Foreskin fibroblast (primary cell): ENCODE measurements around the gene SAMD11.

DNA sequence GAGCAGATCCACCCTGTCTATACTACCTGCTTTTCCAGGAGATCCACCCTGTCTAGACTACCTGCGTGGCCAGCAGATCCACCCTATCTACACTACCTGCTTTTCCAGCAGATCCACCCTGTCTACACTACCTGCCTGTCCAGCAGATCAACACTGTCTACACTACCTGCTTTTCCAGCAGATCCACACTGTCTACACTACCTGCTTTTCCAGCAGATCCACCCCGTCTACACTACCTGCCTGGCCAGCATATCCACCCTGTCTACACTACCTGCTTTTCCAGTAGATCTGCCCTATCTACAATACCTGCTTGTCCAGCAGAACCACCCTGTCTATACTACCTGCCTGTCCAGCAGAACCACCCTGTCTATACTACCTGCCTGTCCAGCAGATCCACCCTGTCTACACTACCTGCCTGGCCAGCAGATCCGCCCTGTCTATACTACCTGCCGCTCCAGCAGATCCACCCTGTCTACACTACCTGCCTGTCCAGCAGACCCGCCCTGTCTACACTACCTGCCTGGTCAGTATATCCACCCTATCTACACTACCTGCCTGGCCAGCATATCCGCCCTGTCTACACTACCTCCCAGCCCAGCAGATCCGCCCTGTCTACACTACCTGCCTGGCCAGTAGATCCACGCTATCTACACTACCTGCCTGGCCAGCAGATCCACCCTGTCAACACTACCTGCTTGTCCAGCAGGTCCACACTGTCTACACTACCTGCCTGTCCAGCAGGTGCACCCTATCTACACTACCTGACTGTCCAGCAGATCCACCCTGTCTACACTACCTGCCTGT is 103.6 kb upstream of the SAMD11 start:
- RRBS = no CpG with 5 or more reads among the region's 8 CpGs

GRCh38 chr1:826771-826870 is 97.1 kb upstream of the SAMD11 start:
- RRBS = no CpG with 5 or more reads among the region's 4 CpGs

DNA sequence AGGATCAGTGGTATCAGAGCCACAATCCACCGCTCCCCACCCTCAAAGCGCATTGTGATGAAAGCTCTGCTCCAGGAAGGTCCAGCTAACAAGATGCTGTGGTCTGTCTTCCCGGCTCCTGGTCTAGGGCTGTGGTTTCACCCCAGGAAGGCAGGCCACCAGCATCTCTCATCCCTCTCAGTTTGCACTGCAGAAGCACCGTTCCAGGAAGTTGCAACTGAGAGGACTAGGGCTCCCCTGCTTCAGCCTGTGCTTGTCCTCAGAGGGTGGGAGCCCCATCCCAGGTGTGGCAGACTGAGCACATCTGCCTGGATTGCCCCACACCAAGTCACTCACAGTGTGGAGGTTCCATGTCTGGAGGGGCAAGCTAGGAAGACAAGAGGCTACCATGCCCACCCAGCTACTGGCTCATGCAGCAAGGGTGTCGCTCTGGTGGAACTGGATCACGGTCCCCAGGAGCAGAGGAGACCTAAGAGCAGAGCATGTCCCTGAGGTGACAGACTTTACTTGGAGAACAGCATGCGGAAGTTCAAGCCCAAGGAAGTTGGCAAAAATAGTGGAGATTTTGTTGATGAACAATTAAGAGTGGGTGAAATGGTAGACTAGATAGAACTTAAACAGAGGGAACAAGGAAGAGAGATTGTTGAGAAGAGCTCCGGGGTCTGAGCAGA is 85.9 kb upstream of the SAMD11 start:
- RRBS = no CpG with 5 or more reads among the region's 8 CpGs

DNA sequence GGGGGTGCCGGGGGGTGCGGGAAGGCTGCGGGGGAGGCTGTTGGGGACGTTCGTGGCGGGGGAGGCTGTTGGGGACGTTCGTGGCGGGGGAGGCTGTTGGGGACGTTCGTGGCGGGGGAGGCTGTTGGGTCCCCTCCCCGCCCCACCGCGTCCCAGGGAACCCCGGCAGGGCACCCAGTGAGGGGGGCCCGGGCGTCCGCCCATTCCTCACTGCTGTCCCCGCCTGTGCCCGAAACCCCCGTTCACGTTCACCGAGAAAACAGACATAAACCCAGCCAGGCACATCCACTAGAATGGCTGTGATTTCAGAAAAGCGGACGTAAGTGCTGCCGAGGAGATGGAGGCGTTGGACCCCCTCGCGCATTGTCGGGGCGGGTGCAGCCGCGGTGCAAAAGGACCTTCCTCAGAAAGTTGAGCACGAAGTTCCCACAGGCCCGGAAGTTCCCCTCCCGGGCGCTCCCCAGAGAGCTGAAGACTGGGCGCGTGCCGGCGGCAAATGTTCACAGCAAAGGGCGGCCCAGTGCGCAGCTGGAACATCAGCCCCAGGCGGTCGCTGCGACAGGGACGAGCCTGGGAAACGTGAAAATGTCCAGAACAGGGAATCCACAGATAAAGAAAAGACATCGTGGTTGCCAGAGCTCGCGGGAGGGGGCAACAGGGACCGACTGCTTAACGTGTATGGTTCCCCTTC is 18.6 kb upstream of the SAMD11 start:
- RRBS = no CpG with 5 or more reads among the region's 54 CpGs

DNA sequence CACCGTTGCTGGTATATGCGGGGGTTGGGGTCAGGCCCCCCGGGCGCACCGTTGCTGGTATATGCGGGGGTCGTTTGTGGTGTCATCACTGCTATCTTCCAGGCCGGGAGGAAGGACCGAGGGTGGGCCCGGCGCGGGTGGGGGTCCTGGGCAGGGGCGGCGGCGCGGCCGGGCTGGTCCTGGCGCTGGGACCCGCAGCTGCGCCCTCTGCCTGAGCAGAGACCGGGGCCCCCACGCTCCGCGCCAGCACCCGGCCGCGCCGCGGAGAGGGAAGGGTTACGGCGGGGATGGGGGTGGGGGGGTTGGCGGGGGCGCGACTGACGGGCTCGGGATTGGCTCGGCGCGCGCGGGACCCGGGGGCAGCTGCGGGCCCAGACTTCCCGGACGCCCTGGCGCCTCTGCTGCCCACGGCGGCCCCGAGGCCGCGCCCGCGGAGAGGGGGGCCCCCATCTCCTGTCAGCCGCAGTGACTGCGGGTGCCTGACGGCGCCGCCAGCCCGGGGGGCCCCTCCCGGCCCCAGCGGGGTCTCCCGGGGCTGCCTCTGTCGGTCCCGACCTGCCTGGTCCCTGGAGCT is 13.8 kb upstream of the SAMD11 start:
- RRBS = 6% methylated on average over 36 of the region's 64 CpGs

DNA sequence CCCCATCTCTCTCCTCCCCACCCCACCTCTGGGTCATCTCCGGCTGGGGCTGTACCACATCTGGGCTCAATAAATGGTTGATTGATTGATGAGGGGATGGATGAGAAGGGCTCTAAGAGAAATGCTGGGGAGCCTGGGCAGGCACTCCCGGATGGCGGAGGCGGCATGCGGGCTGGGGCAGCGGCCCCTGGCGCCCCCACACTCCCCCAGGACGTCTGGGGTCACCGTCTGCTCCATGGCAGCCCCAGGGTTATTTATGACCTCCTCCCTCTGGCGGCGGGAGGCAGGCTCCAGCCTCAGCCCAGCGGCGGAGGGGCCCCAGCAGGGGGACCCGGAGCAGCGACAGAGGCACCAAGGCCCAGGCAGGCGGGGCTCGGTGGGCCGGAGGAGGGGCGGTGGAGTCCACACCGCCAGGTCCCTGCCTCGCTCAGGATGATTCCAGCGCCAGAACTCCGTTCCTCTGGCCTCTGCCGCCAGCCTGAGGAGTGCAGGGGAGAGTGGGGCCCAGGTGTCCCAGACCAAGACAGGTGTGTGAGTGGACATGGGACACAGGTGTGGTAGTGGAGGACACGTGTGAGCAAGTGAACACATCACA is 2.7 kb upstream of the SAMD11 start:
- RRBS = 1% methylated on average over 7 of the region's 25 CpGs

DNA sequence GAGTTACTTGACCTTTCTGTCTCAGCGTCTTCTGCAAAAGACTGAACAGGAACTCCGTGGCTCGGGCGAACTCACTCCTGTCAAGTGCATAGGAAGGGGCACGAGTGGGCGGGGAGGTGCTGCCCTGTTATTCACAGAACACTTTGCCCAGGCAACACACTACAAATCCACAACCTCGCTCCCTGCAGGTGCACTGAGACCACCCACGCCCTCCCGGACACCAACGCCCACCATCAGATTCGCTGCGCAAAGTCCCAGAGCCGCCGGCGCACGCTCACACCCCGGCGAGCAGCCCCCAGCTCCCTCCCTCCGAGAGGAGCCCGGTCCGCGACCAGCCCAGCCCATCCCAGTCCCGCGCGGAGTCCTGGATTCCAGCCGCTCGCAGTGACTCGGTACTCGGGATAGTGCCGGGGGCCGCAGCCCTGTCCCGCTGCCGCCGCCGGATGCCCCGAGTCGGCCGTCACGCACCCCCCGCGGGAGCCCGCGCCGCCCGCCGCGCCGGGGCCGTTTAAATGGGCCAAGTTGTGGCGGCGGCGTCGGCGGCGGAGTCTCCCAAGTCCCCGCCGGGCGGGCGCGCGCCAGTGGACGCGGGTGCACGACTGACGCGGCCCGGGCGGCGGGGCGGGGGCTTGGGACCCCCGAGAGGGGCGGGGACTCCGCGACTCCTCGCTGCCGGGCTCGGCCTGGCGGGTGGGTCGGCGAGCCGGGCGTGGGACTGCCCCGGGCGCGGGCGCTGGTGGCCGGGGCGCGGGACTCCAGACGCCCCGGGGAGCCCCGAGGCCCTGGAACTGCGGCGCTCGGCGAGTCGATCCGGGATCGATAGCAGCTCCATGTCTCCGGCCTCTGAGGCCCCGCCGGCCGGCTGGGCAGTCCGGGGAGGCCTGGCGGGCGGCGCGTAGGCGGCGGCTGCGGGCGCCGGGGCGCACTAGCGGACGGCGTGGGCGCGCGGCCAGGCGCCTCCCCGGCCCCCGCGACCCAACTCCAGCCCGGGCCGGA is at the start of gene SAMD11:
Gene SAMD11 (plus strand): TSS at position 539 of the 996 bp plus-strand sequence.
- RRBS = 2% methylated on average over 76 of the region's 126 CpGs

- RRBS = 8% methylated on average over 4 of the region's 33 CpGs
Observed at GRCh38 chr1:940718-941248, 17.1 kb downstream of the SAMD11 start.

- RRBS = 2% methylated on average over 61 of the region's 104 CpGs
Observed at GRCh38 chr1:941489-942427, 17.3 kb downstream of the NOC2L start.

- RRBS = 63% methylated on average over 8 of the region's 33 CpGs
Observed at GRCh38 chr1:943757-944664, 15.0 kb downstream of the NOC2L start.

GRCh38 chr1:999287-999915 is 496 bp downstream of the HES4 start:
- RRBS = 1% methylated on average over 30 of the region's 76 CpGs

DNA sequence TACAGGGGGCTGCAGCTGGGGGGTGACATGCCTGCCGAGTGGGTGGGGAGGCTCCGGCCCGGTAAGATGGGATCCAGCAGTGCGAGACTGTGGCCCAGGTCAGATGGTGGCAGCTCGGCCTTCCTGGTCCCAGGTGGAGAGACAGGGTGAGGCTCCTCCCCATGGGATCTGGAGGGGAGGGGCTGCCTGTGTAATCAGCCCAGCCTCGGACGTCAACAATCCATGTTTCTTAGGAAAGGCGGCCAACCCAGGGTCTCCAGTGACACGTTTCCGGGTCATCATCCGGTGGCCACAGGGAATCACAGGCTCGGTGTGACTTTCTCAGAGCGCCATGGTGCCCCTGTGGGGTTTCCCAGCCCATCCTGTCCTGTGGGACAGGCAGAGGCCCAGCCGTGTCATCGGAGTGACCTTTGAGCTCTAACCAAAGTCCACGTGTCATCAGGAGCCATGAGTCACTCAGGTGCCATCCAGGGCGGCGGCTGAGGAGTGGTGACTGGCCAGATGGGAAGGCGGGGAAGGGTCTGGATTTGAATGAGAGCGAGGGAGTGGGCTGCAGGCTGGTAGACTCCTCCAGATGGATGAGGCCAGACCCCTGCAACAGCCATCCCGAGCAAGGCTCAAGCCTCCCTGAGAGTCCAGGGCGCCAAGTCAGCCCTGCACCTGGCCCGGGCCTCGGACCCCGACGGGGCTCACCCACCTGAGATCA is 6.6 kb upstream of the HES4 start:
- RRBS = no CpG with 5 or more reads among the region's 26 CpGs

- RRBS = 32% methylated on average over 4 of the region's 34 CpGs
Observed at GRCh38 chr1:1124124-1125209, 8.6 kb upstream of the C1orf159 start.

DNA sequence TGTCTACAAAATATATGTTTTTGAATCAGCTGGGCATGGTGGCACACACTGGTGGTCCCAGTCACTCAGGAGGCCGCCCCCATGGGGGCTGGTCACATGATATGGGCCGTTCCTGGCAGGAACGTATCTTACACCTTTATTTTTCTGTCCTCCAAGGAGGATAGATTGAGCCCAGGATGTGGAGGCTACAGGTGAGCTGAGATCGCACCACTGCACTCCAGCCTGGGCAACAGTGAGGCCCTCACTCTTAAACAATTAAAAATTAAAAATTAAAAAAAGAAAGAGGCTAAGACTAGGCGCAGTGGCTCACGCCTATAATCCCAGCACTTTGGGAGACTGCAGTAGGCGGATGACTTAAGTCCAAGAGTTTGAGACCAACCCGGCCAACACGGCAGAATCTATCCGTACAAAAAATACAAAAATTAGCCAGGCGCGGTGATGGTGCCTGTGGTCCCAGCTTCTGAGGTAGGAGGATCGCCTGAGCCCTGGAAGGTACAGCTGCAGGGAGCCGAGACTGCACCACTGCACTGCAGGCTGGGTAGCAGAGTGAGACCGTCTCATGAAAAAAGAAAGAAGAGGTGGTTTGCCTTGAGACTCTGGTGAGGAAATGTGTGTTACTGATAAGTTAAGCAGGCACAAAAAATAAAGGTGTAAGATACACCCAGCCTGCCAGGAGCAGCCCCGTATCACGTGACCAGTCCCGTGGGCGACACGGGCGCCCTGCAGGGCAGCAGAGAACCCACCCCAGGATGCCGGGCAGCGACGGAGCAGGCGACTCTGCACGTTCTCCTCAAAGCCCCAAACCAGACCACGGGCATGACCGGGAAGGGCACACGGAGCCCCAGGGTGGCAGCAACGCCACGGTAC is 7.7 kb upstream of the TNFRSF4 start:
- RRBS = 91% methylated on average over 7 of the region's 31 CpGs

DNA sequence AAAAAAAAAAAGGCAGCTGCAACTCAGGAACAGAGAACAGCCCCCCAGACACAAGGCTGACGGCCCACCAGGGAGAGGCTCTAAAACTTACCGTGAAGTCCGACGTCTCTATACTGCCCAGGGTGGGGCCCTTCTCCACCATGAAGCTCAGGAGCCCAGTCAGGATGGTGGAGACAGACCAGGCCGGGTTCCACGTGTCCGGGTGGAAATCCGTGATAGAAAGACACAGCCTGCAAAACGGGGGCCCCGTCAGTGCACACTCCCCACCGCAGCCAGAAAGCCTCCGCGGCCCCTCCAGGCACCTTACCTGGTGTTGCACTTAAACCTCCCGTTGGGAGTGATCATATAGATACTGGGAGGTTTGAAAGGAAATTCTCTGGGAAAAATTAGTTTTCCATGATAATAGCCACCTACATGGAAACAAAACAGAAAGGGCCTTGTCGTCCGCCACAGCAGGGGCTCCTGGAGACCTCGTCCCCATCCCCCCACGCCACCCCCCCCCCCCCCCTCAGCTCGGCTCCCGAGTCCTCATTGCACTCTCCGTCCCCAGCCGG is 10.5 kb upstream of the C1QTNF12 start:
- RRBS = no CpG with 5 or more reads among the region's 22 CpGs

- RRBS = under 1% methylated on average over 15 of the region's 39 CpGs
Observed at GRCh38 chr1:1324219-1324512, 294 bp downstream of the INTS11 start.

DNA sequence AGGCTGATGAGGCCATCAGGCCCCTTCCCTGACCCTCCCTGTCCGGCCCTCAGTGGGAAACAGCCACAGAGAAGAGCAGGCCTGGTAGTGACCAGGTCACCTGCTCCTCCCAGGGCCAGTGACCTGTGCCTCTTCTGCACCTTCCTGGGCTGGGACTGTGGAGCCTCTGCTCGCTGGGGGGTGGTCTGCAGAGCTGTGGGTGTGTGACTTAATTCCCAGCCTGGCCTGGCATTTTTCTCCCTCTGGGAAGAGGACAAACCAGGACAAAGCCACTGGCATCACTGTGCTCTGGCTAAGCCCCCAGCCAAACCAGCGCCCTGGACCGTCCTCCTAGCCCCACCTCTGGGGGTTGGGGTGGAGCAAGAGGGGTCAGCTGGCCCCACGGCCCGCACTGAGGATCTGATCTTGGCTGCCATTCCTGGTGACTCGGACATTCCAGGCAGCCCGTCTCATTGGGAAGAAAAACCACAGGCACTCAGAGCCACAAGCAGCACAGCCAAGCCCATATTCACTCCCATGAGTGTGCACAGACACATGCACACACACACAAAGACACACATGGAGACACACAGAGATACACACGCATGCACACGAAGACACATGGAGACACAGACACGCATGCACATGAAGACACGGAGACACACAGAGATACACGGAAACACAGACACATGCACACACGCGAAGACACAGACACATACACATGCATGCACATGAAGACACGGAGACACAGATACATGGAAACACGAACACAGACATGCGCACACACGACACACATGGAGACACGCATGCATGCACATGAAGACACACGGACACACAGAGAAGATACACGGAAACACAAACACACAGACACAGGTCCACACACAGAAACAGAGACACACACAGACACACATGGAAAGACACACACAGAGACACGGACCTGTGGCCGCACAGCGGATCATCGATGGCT is 2.2 kb upstream of the MXRA8 start:
- RRBS = no CpG with 5 or more reads among the region's 26 CpGs

DNA sequence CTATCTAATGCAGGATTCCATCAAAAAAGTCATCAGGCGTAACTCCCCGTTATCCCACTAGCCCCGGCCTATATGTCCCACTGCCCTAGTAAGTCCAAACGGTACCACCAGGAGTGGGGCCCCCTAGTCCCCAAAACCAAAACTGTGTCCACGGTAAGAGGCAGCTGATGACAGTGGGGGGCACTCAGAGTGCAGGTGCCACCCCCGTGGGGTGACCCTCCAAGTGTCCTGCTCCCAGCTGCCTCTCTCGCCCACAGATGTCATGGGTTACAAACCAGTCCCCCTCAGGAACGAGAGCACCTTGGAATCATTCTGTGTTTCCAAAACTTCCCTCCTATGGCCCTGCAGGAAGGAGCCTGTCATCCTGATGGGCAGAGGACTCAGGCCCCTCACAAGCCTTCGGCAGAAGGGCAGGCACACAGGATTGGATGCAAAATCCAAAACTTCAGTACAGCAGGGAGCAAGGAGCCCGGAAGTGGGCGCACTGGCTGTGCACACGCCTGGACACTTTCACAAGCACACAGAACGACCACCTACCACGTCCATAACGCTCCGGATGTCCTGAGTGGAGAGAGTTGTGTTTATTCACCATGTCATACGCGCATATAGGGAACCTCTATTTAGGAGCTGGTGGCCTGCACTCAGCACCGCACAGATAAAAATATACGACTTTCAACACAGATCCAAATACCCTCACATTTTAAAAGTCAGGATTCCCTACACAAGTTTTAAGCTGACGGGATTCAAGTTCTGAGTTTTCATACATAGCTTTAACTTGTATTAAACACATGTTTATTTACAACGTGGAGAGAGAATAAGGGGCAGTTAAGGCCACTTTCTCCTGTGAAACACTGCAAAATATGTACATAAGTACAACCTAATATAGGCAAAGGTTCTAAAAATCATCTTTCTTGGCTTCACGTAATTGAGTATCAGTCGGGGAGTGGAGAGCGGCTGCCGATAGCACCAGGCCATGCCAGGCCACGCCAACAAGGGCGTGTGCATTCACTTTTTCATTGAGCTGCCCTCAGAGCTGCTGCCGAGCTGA is 11.3 kb upstream of the AURKAIP1 start:
- RRBS = 93% methylated on average over 7 of the region's 29 CpGs

DNA sequence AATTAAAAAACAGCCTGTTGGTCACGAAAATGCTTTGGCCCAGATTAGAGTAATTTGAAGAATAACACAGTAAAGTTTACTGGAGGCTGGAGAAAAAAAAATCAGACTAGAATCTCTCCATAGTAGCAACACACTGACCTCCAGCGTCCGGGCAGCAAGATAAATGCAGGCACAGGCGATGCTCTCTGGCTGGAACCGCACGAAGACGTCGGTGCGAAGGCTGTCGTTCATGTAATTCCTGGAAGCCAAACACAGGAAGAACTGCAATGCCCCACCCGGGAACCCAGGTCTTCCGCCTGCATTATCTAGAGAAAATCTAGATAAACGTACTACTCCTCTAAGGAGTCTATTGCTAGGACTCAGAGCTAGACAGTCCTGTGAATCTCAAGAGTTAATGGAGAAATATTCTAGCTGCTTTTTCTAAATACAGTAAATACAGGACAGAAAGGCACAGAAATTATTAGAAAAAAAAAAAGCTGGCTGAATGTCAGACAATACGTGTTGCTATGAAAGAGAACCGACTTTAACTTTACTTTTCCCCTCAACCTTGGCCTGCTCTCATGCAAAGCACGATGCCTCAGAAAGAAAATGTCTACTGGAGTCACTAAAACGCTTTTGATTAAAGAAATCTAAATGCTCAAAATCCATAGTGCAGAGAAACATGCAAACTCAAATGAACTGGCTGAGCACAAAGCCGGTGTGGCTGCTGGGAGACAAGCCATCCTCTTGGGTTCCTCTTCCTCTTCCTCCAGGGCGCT is 8.3 kb downstream of the CCNL2 start:
- RRBS = 100% methylated on average over 2 of the region's 19 CpGs

DNA sequence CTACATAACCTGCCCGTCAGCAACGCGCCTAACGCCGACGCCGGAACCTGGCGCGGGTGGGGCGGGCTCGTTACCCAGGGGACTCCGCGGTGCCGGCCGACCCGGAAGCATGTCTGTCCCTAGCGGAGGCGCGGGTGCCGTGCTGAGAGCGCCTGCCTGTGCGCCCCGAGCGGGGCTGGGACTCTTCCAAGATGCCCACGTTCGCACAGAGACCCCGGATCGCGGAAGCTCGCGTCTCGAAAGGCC is 231 bp upstream of the CCNL2 start:
- RRBS = 1% methylated on average over 15 of the region's 32 CpGs